ENCODE results near the genes SCOC, CLGN, TBC1D9 and GYPE.

GRCh38 chr4:140162933-140163566 lies 9.1 kb upstream of the MAML3 start:
- PRO-cap, 2 experiments: no peak in any of the 2 experiments
- RAMPAGE, long total RNA, 5 experiments: no peak in any of the 5 experiments

DNA sequence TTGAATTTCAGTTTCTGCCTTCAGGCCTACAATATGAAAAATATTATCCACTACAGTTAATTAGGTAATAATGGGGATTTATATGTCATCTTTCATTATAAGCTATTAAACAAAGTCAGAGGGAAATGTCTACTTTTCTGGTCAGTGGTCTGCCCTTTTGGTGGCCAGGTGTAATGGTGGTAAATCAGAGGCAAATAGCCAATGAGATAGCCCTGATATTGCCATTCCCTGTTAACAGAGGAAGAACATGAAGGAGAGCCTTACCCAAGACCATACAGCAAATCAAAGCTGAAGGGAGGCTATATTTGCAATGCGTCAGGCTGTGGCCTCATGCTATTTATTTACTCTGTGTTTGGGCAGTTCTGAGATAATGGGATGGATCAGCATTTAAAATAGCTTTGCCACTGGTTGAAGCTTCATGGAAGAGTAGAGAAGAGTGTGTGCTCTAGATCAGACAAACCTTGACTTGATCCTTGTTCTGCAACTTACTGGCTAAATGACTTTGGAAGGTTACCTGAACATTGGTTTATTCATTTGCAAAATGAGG lies 73.3 kb upstream of the MAML3 start:
- PRO-cap, 2 experiments: no peak in any of the 2 experiments
- RAMPAGE, long total RNA, 5 experiments: no peak in any of the 5 experiments

DNA sequence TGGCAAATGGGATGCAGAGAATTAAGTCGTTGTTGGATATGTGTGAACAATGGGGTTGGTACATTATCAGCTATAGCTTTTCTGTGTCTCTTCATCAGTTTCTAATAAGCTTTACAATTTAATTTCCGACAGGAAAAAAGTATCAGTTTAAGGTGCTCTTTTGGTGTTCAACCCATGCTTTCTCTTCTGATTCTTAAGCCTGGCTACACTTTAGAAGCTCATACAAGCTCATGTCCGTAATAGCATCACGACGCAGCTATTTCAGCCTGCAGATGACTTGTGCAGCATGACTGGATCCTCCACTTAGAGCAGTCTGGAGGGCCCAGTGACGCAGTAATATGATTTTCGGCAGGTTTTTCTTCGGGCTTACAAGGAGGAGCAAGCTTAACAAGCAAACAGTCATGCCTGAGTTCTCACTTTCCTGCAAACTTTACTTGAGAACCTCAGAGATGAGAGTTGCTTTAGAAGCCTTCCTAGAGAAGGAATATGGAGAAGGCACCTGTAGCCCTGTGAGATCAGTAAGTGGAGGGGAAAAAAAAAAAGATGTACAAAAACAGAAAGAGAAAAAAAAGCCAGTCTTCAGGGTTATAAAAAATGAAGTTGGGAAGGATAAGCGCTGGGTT lies 85.3 kb upstream of the MAML3 start:
- PRO-cap, 2 experiments: peak in 2 of 2 experiments; most common plus-strand start position 371 of the sequence (in 2); most common minus-strand start position 195 of the sequence (in 1)
- RAMPAGE, long total RNA, 5 experiments: start-site peak on the plus strand in 1 of 5 experiments, centred at position 357 of the sequence, 7 reads per replicate

- PRO-cap, 2 experiments: no peak in any of the 2 experiments
- RAMPAGE, long total RNA, 5 experiments: no peak in any of the 5 experiments
Measured at GRCh38 chr4:140372418-140373228, 823 bp upstream of the SCOC start.

DNA sequence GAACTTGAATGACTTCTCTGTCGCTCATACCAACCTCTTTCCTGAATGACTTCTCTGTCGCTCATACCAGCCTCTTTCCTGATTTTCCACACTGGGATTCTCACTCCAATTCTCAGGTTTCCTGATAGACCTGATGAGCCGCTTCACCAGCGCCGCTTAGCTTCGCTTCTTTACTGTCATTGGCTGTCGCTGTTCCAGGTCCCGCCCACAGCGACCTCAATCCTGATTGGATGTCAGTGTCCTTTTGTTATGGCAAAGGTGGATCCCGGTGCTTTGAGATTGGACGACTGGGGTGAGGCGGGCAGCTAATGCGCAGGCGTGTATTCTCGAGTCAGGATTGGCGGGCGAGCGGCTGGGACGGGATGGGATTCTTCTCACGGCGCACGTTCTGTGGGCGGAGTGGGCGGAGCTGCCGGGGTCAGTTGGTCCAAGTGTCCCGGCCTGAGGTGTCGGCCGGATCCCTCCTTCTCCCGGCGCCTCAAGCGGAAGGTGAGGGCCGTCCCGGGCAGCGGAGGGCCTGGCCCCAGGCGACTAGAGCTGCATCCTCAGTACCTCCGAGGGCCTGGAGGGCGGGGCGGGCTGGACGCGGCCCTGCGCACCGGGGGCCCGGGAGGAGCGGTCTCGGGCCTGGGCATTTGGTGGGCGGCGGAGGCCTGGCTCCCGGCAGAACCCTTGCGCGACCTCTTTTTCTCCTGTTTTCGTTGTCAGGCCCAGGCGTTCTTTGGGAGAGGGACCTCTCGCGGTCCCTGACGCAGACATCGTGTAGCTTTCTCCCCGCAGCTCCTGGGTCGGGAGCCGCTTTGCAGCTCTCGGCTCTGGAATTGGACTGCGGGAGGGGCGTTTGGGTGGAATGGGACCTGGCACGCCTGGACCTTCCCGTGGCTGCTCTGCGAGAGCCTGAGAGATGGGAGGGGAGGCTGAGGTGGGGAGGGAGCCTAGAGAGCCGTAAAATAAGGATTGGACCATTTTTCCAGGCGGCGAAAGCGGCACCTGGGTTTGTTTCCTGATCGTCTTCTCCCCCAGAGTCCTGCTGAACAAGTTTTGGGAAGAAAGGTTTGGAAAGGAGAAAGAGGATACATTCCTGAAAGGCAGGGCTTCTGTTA lies at the start of gene SCOC:
TSS of gene SCOC (plus strand) at position 418 of the 1,103 bp plus-strand sequence.
- PRO-cap, 2 experiments: peak in 2 of 2 experiments; most common plus-strand start position 548 of the sequence (in 2); most common minus-strand start position 80 of the sequence (in 1)
- RAMPAGE, long total RNA, 5 experiments: start-site peak on the plus strand in 5 of 5 experiments, centred at positions 419 to 449 of the sequence, 27 to 641 reads per replicate; start-site peak on the minus strand in 4 of 5 experiments, centred at positions 140 to 162 of the sequence, 15 to 31 reads per replicate

- PRO-cap, 2 experiments: no peak in any of the 2 experiments
- RAMPAGE, long total RNA, 5 experiments: no peak in any of the 5 experiments
Measured at GRCh38 chr4:140427524-140428083, at the start of gene CLGN. CLGN (minus strand) TSS chr4:140427648.

DNA sequence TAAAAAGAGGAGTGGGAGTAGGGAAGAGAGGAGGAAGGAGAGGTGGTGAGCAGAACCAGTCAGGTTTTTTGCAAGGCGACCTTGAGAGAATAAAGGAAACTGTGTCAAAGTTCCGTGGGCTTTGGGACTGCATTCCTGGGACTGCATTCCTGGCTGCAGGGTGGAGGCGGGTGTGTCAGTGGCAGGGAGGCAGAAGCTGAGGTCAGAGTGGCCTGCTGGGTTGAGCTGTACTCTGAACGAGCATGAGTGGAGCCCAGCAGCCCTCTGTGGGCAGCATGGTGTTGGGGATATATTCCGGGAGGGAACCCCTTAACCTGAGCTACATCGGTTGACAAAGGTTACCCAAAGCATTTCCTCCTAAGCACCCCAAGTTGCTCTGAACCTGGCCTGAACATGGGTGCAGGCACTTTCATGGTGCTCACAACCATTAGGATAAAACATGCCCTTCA lies 66.9 kb upstream of the UCP1 start:
- PRO-cap, 2 experiments: no peak in any of the 2 experiments
- RAMPAGE, long total RNA, 5 experiments: no peak in any of the 5 experiments

GRCh38 chr4:140698227-140698697 lies 57.9 kb downstream of the TBC1D9 start:
- PRO-cap, 2 experiments: no peak in any of the 2 experiments
- RAMPAGE, long total RNA, 5 experiments: no peak in any of the 5 experiments

- PRO-cap, 2 experiments: no peak in any of the 2 experiments
- RAMPAGE, long total RNA, 5 experiments: no peak in any of the 5 experiments
Measured at GRCh38 chr4:140752671-140753631, 3.2 kb downstream of the TBC1D9 start.

- PRO-cap, 2 experiments: peak in 2 of 2 experiments; most common plus-strand start chr4:140756433 (in 2); most common minus-strand start chr4:140756544 (in 2)
- RAMPAGE, long total RNA, 5 experiments: start-site peak on the plus strand in 1 of 5 experiments, at chr4:140756451-140756469 at its widest, 16 reads per replicate
Measured at GRCh38 chr4:140756260-140757449, at the start of gene TBC1D9. TBC1D9 (minus strand) TSS chr4:140756385.

DNA sequence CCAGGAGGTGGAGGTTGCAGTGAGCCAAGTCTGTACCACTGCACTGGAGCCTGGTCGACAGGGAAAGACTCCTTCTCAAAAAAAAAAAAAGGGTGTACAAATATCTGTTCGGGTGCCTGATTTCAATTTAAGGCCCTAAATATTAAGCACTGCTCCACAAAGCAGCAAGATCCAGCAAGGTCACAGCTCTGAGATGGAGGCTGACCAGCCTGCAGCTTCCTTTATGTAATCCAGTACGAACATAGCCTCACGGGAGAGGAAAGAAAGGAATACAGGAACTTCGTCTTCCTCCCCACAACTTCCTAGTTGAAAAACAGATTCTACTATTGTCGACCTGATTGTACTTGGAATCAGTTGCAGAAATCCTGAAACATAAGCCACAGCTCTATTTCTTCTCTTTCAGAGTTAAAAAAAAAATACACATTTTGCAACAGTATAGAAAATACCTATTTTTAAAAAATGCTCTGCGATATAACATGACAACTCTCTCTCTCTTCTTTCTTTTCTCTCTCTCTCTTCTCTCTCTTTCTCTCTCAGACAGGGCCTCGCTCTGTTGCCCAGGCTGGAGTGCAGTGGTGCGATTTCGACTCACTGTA lies 53.5 kb upstream of the TBC1D9 start:
- PRO-cap, 2 experiments: peak in 1 of 2 experiments; most common minus-strand start position 195 of the sequence (in 1)
- RAMPAGE, long total RNA, 5 experiments: no peak in any of the 5 experiments

DNA sequence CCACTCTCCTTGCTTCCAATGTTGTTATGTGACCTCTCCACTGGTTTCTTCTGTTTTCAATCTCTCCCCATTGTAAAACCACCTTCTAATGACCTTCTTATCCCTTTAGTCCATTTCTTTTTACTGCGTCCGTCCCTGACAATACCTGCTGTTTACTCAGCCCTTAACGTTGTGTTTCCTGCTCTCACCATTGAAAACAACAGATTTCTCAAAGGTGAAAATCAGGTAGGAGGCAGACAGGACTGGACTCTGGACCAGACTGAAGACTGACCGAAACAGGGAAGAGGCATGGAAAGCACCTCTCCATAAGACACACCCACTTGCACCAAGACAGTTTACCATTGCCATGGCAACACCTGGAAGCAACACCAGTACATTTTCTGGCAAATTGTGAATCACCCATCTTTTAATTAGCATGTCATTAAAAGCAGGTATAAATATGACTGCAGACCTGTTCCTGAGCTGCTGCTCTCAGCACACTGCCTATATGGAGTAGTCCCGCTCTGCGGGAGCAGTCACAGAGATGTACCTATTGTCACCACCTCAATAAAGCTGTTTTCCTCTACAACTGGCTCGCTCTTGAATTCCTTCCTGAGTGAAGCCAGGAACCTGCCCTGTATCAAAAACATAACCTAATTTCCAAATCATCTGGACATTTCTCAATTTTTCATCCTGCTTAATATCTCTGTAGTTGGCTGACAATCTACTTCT lies 117.1 kb downstream of the RNF150 start:
- PRO-cap, 2 experiments: peak in 1 of 2 experiments; most common minus-strand start position 268 of the sequence (in 1)
- RAMPAGE, long total RNA, 5 experiments: no peak in any of the 5 experiments

DNA sequence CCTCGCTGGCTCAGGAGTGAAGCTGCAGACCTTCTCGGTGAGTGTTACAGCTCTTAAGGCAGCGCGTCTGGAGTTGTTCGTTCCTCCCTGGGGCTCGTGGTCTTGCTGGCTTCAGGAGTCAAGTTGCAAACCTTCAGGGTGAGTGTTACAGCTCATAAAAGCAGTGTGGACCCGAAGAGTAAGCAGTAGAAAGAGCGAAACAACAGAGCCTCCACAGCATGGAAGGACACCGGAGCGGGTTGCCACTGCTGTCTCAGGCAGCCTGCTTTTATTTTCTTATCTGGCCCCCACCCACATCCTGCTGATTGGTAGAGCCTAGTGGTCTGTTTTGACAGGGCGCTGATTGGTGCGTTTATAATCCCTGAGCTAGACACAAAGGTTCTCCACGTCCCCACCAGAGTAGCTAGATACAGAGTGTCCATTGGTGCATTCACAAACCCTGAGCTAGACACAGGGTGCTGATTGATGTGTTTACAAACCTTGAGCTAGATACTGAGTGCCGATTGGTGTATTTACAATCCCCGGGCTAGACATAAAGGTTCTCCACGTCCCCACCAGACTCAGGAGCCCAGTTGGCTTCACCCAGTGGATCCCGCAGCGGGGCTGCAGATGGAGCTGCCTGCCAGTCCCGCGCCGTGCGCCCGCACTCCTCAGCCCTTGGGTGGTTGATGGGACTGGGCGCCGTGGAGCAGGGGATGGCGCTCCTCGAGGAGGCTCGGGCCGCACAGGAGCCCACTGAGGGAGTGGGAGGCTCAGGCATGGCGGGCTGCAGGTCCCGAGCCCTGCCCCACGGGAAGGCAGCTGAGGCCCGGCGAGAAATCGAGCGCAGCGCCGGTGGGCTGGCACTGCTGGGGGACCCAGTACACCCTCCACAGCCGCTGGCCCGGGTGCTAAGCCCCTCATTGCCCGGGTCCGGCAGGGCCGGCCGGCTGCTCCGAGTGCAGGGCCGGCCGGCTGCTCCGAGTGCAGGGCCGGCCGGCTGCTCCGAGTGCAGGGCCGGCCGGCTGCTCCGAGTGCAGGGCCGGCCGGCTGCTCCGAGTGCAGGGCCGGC lies 112.0 kb downstream of the ZNF330 start:
- PRO-cap, 2 experiments: peak in 2 of 2 experiments; most common minus-strand start position 241 of the sequence (in 1)
- RAMPAGE, long total RNA, 5 experiments: no peak in any of the 5 experiments

GRCh38 chr4:141636703-141637465 lies 501 bp downstream of the IL15 start:
- PRO-cap, 2 experiments: peak in 2 of 2 experiments; most common plus-strand start chr4:141636868 (in 1); most common minus-strand start chr4:141637270 (in 2)
- RAMPAGE, long total RNA, 5 experiments: start-site peak on the plus strand in 2 of 5 experiments, at chr4:141636832-141637162 at its widest, 114 to 1,884 reads per replicate; start-site peak on the minus strand in 2 of 5 experiments, at chr4:141636758-141637386 at its widest, 6 to 13 reads per replicate

- PRO-cap, 2 experiments: no peak in any of the 2 experiments
- RAMPAGE, long total RNA, 5 experiments: no peak in any of the 5 experiments
Measured at GRCh38 chr4:142566723-142567203, 279.3 kb downstream of the INPP4B start.

DNA sequence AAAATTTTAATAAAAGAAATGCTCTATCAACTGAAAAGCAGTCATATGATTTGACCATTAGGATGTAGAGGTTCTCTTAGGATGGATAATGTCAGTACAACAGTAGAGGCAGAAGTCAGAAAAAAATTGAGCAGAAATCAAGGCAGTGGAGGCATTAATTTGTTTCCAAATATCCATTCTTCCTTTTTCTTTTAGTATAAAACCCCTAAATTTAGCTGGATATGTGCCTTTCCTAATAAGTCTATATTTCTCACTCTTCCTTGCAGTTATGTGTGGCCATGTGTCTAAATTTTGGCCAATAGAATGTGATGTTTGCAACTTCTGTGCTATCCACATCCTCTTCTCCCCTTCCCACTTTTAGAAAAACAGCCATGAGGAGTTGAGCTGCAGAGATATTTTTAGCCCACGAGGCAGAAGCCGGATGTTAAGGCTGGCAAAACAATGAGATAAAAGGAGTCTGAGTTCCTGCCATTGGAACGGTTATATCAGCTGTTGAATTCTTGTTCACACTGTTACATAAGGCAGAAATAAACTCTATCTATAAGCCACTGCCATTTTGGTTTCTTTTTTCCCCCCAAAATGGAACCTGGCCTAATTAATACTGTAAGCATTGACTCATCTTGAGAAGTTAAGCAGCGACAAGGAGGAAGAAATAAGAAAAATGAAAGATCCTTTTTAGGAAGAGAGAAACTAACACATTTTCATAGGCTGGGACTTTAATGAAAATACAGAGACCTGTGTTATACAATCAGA lies 200.7 kb downstream of the INPP4B start:
- PRO-cap, 2 experiments: no peak in any of the 2 experiments
- RAMPAGE, long total RNA, 5 experiments: no peak in any of the 5 experiments

GRCh38 chr4:143353632-143354327 lies 17.1 kb downstream of the GAB1 start:
- PRO-cap, 2 experiments: no peak in any of the 2 experiments
- RAMPAGE, long total RNA, 5 experiments: no peak in any of the 5 experiments

GRCh38 chr4:143404353-143405187 lies 67.9 kb downstream of the GAB1 start:
- PRO-cap, 2 experiments: no peak in any of the 2 experiments
- RAMPAGE, long total RNA, 5 experiments: no peak in any of the 5 experiments

GRCh38 chr4:143532058-143532430 lies 18.5 kb downstream of the SMARCA5 start:
- PRO-cap, 2 experiments: no peak in any of the 2 experiments
- RAMPAGE, long total RNA, 5 experiments: no peak in any of the 5 experiments

DNA sequence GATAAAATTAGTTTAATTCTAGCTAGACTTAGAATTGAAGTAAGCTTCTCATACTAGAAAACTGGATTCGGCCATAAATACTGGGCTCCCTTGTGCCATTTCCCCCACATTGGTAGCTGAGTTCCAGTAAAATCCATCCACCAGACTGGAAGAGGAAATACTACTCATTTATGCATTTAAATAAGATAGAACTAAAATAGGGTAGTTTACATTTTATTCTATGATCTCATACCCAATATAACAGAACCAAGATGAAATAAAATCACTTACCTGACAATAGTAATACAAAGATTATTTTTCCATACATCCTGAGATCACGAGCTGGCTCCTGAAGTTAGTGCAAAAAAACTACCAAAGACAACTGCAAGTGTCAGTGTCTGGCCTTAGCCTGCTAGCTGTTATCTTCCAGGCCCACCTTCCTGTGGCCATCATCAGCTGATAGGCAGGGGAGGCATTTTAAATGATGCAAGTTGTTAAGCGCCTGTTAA lies at the start of gene GYPE:
TSS of gene GYPE (minus strand) at position 359 of the 488 bp plus-strand sequence.
- PRO-cap, 2 experiments: no peak in any of the 2 experiments
- RAMPAGE, long total RNA, 5 experiments: no peak in any of the 5 experiments